Measurements from ENCODE around the genes PSMD3 and RAPGEFL1.

GRCh38 chr17:39631990-39633077 lies 4.6 kb upstream of the STARD3 start:
- RRBS, result no CpG with 5 or more reads among the region's 15 CpGs

GRCh38 chr17:39649871-39650478 lies 13.0 kb downstream of the STARD3 start:
- RRBS, result no CpG with 5 or more reads among the region's 14 CpGs

DNA sequence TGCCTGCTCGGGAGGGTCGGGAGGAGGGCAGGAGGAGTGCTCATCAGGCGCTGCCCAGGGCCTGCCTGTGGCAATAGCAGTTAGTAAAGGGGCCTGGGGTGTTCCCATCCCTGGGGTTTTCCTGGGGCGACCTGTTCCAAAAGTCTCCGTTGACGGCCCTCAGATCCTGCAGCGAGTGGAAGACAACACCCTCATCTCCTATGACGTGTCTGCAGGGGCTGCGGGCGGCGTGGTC lies 4.6 kb upstream of the TCAP start:
- RRBS, result no CpG with 5 or more reads among the region's 11 CpGs

DNA sequence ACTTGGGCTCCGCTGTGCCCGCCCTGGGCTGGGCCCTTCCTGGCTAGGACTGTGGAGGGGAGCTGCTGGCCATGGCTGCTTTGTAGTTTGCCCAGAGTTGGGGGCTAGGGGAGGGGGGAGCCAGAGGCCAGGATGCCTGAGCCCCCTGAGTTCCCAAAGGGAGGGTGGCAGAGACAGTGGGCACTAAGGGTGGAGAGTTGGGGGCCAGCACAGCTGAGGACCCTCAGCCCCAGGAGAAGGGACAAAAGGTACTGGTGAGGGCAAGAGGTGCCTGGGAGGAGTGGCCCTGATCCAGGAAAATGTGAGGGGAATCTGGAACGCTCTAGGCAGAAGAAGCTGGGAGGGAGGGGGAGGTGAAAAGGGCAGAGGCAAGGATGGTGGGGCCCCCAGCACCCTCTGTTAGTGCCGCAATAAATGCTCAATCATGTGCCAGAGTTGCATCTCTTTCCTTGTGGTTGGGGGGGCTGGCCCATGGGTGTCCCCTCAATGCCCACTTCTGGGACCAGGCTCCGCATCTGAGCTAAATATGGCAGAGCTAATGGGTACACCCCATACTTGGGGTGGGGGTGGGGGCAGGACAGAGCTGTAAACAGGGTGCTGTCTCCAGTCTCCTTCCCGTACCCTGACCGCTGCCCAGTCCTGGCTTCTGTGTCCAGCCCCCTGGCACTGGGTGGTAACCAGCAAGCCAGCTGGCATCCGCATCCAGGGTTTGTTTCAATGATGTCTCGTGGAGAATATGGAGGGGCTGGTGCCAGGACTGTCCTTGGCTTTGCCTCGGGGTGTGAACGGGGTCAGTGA lies 1.2 kb downstream of the TCAP start:
- RRBS, result no CpG with 5 or more reads among the region's 11 CpGs

GRCh38 chr17:39695999-39696548 lies 3.8 kb upstream of the ERBB2 start:
- RRBS, result no CpG with 5 or more reads among the region's 11 CpGs

GRCh38 chr17:39715448-39716564 lies 14.5 kb downstream of the MIEN1 start:
- RRBS, result no CpG with 5 or more reads among the region's 28 CpGs

GRCh38 chr17:39738059-39738500 lies 342 bp downstream of the GRB7 start:
- RRBS, result 1% methylated on average over 6 of the region's 22 CpGs

- RRBS, result 2% methylated on average over 46 of the region's 124 CpGs
Measured at GRCh38 chr17:39753799-39754779, 16.4 kb downstream of the GRB7 start.

- RRBS, result no CpG with 5 or more reads among the region's 12 CpGs
Measured at GRCh38 chr17:39757779-39758850, 20.4 kb downstream of the GRB7 start.

GRCh38 chr17:39759046-39759580 lies 21.4 kb downstream of the GRB7 start:
- RRBS, result no CpG with 5 or more reads among the region's 9 CpGs

- RRBS, result no CpG with 5 or more reads among the region's 6 CpGs
Measured at GRCh38 chr17:39920229-39920705, 1.8 kb upstream of the GSDMB start.

DNA sequence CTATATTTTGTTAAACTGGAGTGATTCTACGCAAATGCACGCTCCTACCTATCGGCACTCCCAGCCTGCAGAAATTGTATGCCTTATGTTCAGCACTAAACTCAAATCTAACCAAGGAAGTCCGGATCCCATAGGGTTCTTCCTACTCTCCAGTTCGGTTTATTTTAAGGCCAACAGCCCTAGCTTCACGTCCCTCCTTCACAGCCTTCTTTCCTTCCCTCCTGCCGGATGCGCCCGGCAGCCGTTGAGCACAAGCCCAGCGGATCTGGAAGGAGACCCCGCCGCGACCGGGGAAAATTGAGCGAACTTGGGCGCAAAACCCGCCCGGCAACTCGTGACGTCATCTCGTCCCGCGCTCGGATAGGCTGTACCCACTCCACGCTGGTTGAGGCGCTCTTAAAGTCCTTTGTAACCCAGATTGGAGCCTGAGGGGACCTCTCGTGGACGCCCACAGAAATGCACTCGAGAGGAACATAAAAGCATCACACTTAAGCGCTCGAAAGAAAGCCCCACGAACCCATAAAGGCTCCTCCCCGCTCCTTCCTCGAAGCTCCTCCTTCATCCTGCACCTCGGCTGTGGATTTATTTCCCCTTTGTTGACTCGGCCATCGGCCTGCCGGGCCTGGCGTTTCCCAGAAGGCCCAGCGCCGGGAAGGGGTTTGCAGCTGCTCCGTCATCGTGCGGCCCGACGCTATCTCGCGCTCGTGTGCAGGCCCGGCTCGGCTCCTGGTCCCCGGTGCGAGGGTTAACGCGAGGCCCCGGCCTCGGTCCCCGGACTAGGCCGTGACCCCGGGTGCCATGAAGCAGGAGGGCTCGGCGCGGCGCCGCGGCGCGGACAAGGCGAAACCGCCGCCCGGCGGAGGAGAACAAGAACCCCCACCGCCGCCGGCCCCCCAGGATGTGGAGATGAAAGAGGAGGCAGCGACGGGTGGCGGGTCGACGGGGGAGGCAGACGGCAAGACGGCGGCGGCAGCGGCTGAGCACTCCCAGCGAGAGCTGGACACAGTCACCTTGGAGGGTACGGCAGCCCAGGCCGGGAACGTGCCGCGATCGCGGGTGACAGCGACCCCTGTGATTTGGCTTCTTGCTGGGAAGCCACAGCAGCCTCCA lies at the start of gene PSMD3:
Gene PSMD3 (plus strand): TSS at position 635 of the 1,110 bp plus-strand sequence.
- RRBS, result 2% methylated on average over 30 of the region's 96 CpGs

GRCh38 chr17:40056572-40057001 lies 2.4 kb upstream of the MED24 start:
- RRBS, result no CpG with 5 or more reads among the region's 4 CpGs

DNA sequence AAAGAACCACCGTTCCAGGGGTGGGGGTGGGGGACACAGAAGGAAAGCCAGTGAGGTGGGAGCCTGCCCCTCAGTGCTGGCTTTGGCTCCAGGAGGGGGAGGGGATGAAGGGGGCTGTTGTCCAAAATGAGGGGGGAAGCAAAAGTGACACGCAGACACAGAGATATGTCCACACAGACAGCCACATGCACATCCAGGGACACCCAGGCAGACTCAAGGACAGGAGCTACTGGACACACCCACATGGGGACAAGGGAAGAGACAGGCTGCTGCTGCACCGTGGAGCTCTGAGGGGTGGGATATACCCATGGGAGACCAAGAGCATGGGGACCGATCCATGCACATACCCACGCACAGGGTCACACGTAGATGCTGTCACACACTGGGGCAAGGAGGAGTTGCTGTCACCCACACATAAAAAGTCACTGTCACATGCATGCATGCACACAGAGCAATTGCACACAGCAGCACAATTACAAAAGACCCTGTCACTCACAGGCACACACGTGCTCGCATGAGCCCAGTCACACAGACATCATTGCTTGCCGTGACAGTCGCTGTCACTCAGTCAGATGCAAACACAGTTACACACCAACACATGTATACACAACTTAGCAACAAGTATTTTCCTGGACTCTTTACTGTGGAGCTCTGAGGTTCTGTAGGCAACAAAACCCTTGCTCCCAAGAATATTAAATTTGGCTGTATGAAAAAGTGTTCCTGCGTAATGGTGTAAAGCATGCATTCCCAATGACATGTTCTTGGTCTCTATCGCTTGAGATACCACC lies 1.3 kb downstream of the THRA start:
- RRBS, result no CpG with 5 or more reads among the region's 12 CpGs

DNA sequence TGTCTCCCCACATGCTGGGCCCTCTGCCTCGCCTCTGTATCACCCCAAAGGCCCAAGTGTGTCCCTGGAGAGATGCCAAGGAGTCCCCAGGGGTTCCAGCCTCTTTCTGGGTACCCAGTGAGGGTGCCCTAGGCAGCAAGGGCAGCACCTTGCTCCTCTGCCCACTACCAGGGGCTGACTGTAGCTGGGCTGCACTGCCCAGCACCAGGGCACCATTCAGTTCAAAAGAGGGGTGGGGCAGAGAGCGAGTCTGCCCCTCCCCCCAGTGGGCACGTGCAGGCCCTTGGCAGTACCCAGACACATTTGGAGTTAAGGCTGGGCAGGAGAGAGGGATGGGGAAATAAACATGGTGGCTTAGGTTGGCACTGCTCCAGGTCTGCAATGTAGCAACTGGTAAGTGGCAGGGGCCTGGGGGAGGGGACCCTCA lies 9.0 kb downstream of the THRA start:
- RRBS, result no CpG with 5 or more reads among the region's 3 CpGs

DNA sequence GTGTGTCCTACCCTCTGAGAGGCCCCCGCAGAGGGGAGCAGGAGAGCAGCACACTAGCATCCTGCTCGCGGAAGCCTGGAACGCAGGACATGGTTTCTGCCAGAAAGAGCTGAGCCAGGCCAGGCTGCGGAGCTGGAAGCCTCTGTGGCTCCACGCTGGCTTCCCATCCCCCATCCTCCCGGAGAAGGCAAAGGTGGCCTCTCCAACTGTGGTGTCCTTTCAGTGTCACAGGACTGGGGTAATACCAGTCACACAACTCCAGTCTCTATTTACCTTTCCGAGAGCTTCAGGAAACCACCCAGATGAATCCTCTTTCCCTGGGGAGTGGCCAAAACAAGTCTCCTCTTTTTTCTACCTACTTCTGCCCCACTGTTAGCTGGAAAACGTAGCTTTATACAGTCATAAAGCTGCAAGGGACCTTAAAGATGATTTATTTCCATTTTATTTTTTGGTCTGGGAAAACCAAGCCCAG lies 8.2 kb upstream of the MSL1 start:
- RRBS, result no CpG with 5 or more reads among the region's 9 CpGs

DNA sequence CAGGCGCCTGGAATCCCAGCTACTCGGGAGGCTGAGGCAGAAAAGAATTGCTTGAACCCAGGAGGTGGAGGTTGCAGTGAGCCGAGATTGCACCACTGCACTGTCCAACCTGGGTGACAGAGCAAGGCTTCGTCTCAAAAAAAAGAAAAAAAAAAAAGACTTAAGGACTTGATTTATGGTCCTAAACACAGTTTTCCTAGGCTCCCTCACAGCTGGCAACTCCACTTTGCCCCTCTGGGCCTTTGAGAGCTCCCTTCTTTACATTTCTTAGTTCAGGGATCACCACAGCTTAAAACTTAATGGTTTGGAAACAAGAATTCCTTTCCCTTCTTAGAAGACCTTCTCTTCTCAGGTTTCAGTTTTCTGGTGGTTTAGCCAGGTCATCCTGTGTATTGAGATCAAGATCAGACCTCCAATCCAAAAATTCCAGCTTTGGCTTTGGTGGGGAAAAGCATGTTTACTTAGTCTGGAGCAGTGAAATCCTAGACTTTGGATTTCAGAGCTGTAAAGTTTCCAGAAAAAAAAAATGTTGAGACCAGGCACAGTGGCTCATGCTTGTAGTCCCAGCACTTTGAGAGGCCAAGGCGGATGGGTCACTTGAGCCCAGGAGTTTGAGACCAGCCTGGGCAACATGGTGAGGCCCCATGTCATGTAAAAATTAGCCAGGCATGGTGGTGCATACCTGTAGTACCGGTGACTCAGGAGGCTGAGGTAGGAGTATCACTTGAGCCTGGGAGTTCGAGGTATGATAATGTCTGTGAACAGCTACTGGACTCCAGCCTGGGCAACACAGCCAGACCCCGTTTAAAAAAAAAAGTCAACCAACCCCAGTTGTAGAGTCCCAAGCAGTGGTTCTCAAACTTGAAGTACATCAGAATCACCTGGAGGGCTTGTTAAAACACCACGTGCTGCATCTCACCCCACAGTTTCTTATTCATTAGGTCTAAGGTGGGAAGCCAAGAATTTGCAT lies 7.1 kb upstream of the MSL1 start:
- RRBS, result no CpG with 5 or more reads among the region's 9 CpGs

DNA sequence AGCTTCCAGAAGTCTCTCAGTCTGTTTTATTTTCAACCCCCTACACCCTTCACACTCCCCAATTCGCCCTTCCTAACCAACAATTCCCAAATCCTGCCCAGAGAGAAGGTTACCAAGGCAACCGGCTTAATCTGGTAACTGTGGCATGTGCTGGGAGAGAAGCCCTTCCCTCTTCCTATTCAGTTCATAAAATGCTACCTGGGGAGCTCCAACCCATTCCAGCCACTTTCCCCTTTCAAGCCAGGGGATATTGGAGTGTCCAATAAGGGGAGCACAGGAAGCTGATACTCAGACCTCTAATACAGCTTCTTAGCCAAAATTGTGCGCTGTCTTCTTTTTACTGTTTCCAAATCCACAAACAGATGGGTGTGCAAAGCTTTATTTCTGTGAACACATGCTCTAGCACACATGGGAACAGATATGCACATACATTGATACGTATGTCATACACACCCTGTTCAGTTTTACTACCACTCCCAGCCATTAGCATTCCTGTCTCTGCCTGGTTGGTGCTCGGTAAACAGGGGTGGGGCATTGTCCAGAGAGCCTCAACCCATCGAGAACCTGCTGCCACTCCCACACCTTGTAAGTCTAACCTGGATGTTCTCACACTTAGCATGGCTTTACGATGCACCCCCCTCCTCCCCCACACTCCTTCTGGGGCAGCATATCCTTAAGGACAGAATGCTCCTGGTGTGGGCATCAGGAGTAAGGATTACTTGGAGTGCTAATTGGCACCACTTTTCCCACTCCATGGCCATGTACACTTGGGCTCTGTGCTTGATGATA lies 1.1 kb upstream of the RAPGEFL1 start:
- RRBS, result no CpG with 5 or more reads among the region's 7 CpGs

DNA sequence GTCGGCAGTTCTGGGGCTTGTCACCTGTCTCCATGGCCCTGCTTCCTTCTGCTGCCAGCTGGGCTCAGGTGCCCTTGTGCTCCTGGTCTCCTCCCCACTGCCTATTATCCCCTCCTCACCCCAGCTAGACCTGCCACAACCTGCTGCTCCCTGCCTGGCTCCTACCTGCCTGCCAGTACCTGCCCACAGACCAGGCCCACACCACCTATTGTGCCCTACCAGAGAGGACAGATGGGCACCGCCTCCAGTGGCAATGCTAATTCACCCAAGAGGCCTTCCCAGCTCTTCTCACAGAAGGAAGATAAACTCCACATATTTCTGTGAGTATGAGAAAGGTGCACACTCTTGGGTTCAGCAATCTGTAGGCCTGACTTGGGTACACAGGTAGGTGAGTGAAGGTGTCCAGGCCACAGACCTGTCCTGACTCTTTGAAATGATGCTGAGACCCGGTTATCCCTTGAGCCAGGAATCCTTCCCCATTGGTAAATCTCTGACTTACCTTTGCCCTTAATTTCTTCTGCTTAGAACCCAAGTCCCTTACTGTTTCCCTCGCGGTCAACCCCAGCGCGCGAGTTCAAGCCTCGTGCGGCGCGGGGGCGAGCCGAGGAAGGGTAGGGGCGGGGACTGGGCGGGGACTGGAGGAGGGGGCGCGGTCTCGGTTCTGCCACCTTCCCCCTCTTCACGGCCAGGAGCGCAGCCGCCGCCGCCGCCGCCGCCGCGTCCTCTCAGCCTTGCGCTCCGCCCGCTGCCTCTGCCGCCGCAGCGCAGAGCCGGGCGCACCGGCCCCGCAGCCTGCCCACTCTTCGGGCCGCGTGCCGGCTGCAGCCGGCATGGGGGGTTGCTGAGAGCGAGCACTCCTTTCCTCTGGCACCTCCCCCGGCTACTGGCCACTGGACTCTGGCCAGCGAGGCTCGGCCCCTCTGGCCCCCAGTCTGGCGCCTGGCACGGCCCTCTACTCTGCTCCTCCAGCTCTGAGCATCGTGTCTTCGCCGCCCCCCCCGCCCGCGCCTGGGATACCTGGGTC lies at the start of gene RAPGEFL1:
Gene RAPGEFL1 (plus strand): TSS at position 668 of the 1,024 bp plus-strand sequence.
- RRBS, result 4% methylated on average over 9 of the region's 56 CpGs

Measured in epithelial cell of esophagus (primary cell).